ENCODE results near the genes DGAT2L6 and KIF4A.

DNA sequence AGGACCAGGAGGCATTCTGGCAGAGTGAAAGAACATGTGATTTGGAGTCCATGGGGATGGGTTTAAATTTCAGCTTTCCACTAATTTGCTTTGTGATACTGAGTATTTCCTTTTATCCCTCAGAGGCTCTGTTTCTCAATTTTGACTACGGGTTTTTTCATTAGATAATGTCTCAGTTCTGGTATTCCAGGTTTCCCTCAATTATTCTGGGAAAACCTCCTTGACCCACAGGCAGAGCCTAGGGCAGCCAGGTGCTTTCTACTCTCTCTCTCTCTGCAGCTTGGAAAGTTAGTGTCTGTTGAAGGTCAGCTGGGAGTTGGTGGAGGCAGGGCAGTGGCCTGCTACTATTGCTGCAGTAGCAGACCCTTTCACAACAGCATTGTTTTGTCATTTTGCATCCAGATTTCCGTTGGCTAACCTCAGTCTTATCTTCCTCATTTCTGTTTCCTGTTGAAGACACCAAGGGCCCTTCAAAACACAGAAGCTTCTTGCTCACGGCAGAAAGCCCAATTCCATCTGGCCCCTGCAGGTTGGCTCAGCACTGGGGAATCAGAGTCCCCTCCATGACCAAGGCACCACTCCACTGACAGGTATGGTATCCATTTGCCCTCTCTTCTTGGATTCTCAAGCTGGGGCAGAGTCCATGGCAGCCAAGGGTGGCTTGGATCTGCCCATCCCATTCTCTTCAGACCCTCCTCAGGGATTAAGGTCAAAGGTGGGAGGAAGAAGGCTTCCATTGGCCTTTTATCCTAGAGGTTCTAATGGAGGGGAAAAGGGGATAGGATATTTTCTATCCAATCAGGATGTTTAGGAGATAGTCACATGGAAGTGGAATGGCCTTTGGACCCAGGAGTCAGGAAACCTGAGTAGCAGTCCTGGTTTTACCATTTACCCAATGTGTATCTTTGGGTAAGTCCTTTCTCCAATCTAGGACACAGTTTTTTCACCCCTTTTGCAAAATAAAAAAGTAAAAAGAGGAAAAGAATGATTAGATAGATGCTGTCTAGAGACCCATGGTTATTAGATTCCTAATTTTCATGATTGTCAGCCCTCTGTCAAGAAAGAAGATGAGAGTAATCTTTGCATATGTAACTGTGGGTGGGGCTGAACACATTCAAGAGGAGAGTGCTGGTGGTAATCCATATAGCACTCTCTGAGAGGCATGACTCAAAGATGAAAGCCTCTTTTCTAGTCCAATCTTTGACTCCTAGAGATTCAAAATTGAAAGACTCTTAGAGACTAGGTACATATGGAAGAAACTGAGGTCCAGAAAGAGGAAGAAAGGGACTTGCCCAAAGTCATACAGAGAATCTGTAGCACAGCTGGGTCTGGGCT, 24.5 kb downstream of the VSIG4 start:
- PRO-cap, 4 experiments, result peak in 1 of 4 experiments; most common plus-strand start position 500 of the sequence (in 1); most common minus-strand start position 275 of the sequence (in 1)
- RAMPAGE, long total RNA, 2 experiments, result start-site peak on the plus strand in 2 of 2 experiments, centred at positions 464 to 488 of the sequence, 5 to 15 reads per replicate

- PRO-cap, 4 experiments, result no peak in any of the 4 experiments
- RAMPAGE, long total RNA, 2 experiments, result no peak in any of the 2 experiments
These were observed 19.0 kb downstream of the VSIG4 start for GRCh38 chrX:66020916-66021214.

DNA sequence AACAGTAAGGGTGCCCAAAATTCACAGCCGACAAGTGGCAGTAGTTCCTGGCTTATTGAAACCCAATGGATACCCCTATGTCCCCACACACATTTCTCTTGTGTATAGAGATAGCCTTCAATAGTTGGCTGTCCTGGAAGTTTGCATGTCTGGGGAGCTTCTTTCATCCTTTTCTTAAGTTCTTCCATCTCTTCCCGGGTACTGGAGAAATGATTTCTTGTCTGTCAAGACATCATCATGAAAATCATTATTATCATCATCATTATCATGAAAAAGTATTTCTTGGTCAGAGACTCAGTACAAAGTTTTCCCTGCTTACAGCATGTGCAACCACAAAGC, 223.3 kb downstream of the OPHN1 start:
- PRO-cap, 4 experiments, result no peak in any of the 4 experiments
- RAMPAGE, long total RNA, 2 experiments, result no peak in any of the 2 experiments

- PRO-cap, 4 experiments, result no peak in any of the 4 experiments
- RAMPAGE, long total RNA, 2 experiments, result no peak in any of the 2 experiments
These were observed 10.0 kb downstream of the YIPF6 start for GRCh38 chrX:68508766-68509261.

DNA sequence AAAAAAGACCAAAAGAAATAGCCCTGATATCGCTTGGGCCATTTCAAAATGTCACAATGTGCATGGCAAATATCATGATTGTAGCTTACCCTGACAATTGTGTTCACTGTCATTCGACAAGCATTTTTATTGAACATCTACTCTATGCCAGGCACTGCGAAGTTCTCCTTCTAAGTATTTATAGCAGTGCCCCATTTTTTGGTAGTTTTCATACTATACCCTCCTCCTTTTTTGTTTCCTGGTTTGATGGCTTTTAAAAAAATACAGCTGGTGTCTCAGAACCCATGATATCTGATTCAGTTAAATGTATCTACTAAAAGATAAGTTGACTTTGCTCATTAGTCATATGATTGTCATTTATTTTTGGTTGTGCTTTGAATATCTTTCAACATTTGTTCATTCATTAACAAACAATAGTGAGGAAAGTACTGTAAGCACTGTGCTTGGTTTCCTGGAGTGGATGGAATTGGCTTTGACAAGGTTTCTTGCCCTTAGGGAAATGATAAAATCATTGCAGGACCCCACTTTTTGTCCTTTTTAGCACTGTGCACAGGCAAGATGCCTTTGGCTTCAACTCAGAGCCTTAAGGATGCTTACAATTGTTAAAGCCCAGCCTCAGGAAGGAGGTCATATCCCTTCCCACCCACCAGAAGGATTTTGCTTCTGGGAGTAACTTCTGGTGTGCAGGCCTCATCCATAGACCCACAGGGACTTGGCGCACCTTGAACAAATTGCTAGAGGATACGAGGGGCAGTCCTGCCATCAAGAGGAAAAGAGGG, 44.2 kb downstream of the STARD8 start:
- PRO-cap, 4 experiments, result no peak in any of the 4 experiments
- RAMPAGE, long total RNA, 2 experiments, result no peak in any of the 2 experiments

GRCh38 chrX:68693294-68693826, 45.9 kb downstream of the STARD8 start:
- PRO-cap, 4 experiments, result peak in 4 of 4 experiments; most common plus-strand start chrX:68693644 (in 4); most common minus-strand start chrX:68693512 (in 3)
- RAMPAGE, long total RNA, 2 experiments, result start-site peak on the plus strand in 2 of 2 experiments, at chrX:68693643-68693648 at its widest, 293 to 308 reads per replicate

DNA sequence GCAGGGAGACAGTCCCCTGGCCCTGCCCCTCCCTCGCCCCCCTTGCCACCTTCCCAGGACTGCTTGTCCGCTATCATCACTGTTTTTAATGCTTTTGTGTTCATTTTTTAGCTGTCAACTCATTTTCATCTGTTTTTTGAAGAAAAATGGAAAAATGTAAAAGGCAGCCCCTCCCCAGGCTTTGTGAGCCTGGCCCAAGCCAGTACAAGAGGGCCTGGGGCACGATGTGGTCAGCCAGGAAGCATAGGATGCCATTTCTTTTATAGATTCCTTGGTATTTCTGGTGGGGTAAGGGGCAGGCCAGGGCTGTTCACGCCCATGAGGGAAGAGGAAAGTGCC, 12.1 kb downstream of the EFNB1 start:
- PRO-cap, 4 experiments, result no peak in any of the 4 experiments
- RAMPAGE, long total RNA, 2 experiments, result no peak in any of the 2 experiments

DNA sequence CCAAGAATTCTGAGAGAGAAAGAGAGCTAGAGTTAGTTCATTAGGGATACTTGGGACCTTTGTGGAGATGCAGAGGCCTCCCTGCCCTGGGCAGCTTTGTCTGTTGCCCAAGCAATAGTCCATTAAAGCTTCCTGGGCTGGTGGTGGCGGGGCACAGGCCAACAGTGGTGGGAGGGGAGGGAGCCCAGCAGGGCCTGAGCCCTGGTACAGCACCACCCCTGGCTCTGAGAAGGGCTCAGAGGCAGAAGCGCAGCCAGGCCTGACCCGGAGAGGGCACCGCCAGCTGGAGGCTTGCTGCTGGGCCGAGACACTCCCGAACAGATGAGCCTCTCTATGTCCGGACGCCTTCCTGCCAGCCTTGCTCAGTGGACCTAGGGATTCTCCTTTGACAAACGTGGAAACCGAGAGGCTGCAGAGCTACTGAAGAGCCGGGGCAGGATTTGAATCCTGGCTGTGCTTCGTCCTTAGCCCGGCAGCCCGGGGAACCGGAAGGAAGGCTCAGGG, 65.4 kb downstream of the EFNB1 start:
- PRO-cap, 4 experiments, result no peak in any of the 4 experiments
- RAMPAGE, long total RNA, 2 experiments, result no peak in any of the 2 experiments

- PRO-cap, 4 experiments, result peak in 1 of 4 experiments; most common plus-strand start chrX:68895233 (in 1); most common minus-strand start chrX:68894791 (in 1)
- RAMPAGE, long total RNA, 2 experiments, result no peak in any of the 2 experiments
These were observed 66.1 kb downstream of the EFNB1 start for GRCh38 chrX:68894643-68895632.

DNA sequence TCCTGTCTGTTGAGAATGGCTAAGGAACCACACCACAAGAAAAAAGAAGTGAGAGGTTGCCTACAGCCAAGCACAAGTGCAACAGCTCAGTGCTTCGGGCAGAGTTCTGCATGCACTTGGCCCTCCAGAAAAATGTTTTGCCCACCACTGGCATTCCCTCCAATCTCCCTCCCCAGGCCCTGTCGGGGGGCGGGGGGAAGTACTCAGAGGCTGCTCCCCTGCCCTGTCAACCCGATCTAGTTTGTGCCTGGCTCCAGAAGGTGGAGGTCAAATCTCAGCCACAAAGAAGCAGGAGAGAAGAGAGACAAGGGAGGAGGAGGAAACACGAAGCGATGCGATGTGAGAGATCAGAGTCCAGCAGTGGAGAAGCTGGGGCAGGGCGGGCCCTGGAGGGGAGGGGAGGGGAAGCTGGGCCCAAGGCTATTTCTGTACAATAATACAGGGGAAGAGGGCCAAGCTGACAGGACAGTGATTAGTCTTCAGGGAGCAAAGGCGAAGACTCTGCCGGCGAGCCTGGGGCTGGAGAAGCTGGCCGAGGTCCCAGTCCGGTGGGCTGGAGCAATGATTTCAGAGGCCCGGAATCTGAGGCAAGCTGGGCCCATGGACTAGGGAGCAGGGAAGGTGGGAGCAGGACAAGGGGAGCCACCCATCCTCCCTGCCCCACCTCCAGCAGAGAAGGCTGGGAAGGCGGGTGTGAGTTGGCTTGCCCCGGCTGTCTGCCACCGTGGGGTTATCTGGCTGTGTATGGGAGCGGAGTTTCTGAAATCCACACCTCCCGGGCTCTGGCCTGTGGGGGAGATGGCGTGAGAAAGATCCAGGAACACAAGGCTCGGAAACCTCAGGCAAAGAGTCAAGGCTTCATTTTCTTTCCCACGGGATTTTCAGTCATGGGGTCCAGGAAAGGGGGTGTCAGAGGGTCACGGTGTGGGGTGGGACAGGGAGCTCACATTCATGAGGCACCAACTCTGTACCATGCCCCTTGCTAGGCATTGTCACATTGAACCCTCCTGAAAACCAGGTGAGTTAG, 167.2 kb downstream of the EFNB1 start:
- PRO-cap, 4 experiments, result no peak in any of the 4 experiments
- RAMPAGE, long total RNA, 2 experiments, result no peak in any of the 2 experiments

- PRO-cap, 4 experiments, result no peak in any of the 4 experiments
- RAMPAGE, long total RNA, 2 experiments, result no peak in any of the 2 experiments
These were observed 16.9 kb downstream of the IGBP1 start for GRCh38 chrX:70150079-70150518.

DNA sequence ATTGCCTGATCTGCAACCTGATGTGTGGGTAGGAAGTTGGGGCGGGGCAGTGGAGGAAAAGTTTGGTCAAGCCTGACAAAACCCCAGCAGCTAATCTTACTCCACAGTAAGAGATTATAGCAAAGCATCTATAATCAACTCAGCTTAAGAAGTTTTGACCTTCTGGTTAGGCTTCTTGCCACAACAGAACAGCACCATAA, at the start of gene DGAT2L6:
Gene DGAT2L6 (plus strand): TSS at position 103 of the 200 bp plus-strand sequence.
- PRO-cap, 4 experiments, result no peak in any of the 4 experiments
- RAMPAGE, long total RNA, 2 experiments, result no peak in any of the 2 experiments

GRCh38 chrX:70289776-70290916, at the start of gene KIF4A:
KIF4A (plus strand) TSS chrX:70290104.
- PRO-cap, 4 experiments, result peak in 4 of 4 experiments; most common plus-strand start chrX:70290104 (in 3); most common minus-strand start chrX:70289910 (in 3)
- RAMPAGE, long total RNA, 2 experiments, result start-site peak on the minus strand in 2 of 2 experiments, at chrX:70289894-70289934 at its widest, 23 to 298 reads per replicate

- PRO-cap, 4 experiments, result no peak in any of the 4 experiments
- RAMPAGE, long total RNA, 2 experiments, result no peak in any of the 2 experiments
These were observed 8.7 kb downstream of the DLG3 start for GRCh38 chrX:70453234-70453737.

DNA sequence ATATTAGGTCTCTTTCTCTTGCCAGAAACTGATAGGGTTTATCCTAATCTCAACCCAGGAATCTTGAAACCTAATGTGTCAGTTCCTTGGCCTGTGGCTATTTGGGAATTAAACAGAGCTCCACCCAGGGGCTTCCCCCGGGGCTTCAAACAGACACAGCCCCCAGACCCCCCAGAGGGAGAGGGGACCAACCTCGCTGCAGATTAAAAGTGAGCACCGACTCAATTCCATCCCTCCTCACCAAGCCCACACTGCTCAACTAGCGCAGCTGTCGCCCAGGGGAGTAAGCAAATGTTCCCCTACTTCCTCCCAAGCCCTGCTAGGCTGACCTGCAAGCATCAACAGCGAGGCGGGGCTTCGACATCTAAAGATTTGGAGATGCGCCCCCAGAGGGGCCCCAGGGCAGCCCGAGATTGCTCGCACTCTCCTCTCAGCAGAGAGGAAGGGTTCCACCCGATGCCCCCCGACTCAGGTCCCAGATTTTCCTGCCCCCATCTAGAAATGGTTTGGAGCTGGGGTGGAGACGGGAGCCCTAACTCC, 524 bp downstream of the SLC7A3 start:
- PRO-cap, 4 experiments, result no peak in any of the 4 experiments
- RAMPAGE, long total RNA, 2 experiments, result no peak in any of the 2 experiments

GRCh38 chrX:70969706-70970429, 39.0 kb upstream of the SLC7A3 start:
- PRO-cap, 4 experiments, result no peak in any of the 4 experiments
- RAMPAGE, long total RNA, 2 experiments, result no peak in any of the 2 experiments

GRCh38 chrX:71124088-71124618, 5.8 kb downstream of the MED12 start:
- PRO-cap, 4 experiments, result no peak in any of the 4 experiments
- RAMPAGE, long total RNA, 2 experiments, result no peak in any of the 2 experiments

- PRO-cap, 4 experiments, result no peak in any of the 4 experiments
- RAMPAGE, long total RNA, 2 experiments, result no peak in any of the 2 experiments
These were observed 1.0 kb upstream of the NLGN3 start for GRCh38 chrX:71143633-71144004.

DNA sequence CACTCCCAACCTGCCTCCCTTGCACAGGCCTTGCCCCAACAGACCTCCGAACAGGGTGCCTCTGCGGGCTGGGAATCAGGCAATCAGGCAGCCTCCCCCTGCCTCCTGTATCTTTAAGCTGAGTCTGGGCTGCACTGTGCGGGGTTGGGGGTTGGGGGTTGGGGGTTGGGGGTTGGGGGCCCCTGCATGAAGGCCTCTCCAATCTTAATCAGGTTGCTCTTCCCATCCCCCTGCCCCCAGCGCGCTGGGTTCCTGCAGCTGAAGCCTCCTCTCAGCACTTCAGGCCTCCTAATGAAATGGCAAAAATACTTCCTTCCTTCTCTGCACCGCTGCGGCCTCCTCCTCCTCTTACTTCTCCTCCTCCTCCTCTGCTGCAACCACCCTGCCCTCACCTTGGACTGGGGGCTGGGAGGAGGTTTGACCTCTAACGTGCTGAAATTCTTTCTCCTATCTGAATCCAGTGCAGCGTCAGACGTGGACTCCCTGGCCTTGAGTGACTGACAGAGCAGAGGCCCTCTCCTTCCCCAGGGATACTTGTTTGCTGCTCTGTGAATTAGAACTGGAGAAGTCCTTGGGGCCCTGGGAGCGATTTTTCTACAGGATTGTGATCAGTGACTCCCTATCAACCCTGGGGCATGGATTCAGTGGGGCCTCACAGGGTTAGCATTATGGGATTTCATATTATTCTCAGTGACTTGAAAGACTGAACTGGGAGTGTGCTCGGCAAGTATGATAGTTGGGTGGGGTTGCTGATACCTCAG, 26.7 kb downstream of the NLGN3 start:
- PRO-cap, 4 experiments, result no peak in any of the 4 experiments
- RAMPAGE, long total RNA, 2 experiments, result no peak in any of the 2 experiments

DNA sequence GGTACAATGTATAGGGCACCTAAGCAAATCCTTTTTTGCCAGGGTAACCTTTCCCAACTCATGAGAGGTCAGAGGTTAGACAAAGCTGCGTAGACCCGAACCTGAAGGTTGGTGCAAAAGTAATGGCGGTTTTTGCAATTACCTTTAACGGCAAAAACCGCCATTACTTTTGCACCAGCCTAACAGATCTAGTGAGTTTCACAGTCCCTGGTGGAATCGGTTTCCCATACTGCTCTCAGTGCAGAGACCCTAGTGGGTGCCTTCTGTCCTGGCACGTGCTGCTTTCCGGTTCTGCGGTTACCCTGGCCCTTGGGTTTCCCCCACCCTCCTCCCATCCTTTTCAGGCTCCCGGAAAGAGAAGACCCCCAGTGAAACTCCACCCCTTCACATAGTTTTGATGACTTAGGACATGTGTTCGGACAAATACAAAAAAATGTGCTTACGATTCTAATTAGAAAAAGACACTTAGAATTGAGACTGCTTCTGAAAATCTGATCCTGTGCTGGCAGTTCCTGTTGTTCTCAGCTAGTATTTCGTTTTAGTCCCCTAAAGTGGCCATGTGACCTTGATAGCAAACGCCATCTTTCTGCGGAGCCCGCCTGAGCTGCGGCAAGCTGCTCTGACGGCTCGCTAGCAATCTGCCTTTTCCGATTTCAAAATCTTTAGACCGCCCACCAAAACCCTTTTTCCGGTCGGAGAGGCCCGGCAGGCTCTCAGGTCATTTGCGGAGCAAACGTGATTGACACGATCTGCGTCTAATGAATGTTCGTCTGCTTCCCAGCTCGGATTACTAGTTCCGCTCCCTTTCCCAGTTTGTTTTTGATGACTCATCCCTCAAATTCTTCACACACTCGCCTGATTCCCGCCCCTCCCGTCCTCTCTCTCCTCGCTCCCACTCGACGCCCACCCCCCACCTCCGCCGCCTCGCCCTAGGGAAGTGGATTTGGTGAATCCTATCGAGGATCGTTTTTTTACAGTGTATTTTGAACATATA, 37.1 kb downstream of the NLGN3 start:
- PRO-cap, 4 experiments, result peak in 4 of 4 experiments; most common plus-strand start position 846 of the sequence (in 4); most common minus-strand start position 640 of the sequence (in 4)
- RAMPAGE, long total RNA, 2 experiments, result no peak in any of the 2 experiments